ENCODE measurements around a stretch of chr3.

- PRO-cap: no peak
These were observed 54.8 kb downstream of the GMNC start for GRCh38 chr3:190807503-190808335.

- PRO-cap: bidirectional peak, plus-strand start at chr3:190860826, minus-strand start at chr3:190860714
These were observed 1.9 kb downstream of the GMNC start for GRCh38 chr3:190860544-190860988.

GRCh38 chr3:191253000-191253525 lies 54.0 kb downstream of the OSTN start:
- PRO-cap: no peak

GRCh38 chr3:191369643-191370261 lies 39.4 kb upstream of the UTS2B start:
- PRO-cap: no peak

GRCh38 chr3:191393568-191394373 lies 63.4 kb upstream of the UTS2B start:
- PRO-cap: no peak

DNA sequence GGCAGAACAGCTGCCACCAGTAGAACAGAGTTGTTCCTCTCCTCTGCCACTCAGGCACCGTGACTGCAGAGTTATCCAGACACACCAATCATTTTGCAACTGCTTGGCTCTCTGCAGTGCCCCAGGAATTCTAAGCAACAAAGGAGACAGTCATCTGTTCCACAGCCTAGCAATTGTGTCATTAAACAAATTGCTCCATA lies 281.6 kb downstream of the FGF12 start:
- PRO-cap: no peak

GRCh38 chr3:193311068-193311529 lies 67.5 kb downstream of the ATP13A5 start:
- PRO-cap: no peak

GRCh38 chr3:193637767-193638296 lies 44.8 kb downstream of the OPA1 start:
- PRO-cap: no peak

DNA sequence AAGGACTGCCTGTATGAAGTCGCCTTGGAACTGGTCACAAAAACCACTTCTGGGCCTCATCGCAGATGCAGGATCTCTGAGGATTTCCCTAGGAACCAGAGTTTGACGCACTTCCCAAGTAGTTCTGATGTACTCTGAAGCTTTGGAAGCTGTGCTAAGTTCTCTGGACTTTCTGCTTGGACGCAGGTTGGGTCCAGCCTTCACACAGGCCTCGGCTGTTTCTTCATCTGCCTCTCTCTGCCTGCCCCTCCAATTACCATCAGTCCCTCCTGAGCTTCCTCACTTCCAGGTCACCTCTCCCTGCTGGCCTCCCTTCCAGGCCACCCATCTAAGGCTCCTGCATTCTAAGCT lies 270.8 kb downstream of the OPA1 start:
- PRO-cap: no peak

DNA sequence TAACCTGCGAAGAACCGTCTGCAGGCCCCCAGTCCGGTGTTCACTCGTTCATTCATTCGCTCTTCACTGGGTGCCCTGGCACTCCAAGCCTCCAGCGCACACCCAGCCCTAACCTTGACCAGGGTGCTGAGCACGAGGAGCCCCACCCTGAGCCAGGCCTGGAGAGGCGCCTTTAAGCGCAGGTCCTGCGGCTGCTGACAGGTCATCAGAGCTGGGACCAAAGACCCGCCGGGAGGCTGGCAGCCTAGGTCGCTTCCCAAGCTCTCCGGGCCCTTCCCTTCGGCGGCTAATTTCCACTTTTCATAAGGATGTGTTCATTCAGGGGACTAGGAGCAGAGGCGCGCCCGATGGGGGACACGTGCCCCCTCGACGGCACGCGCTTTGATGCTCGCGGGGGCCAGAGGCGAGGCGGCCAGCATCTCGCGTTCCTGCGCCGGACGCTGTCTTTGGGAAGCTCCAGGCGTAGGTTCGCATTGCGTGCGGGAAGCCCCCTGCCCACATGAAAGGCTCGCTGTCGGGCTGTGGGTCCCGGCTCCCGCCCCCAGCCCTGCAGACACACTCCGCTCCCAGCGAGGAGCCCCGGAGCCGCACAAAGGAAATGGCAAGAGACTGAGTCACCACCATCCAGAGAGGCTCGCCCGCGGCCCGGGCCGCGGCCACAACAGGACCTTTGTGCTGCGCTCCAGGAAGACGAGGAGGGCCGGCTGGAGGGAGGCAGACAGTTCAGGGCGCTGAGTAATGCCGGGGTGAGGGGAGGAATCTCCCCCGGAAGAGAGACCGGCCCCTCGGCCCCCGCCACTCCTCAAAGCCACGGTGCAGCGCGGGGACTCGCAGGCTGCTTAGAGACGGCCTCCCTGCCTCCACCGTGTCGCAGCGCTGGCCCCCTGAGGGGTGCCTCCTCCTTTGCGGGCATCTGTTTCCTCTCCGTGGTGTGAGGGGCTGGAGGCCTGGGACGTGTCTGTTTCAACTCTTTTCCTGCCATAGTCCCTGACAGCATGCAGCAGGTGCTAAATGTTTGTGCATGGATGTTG lies 266.4 kb upstream of the HES1 start:
- PRO-cap: no peak

GRCh38 chr3:193895180-193895483 lies 240.8 kb upstream of the HES1 start:
- PRO-cap: no peak

- PRO-cap: no peak
These were observed 225.1 kb upstream of the HES1 start for GRCh38 chr3:193910652-193911447.

GRCh38 chr3:193929116-193929401 lies 206.9 kb upstream of the HES1 start:
- PRO-cap: no peak

DNA sequence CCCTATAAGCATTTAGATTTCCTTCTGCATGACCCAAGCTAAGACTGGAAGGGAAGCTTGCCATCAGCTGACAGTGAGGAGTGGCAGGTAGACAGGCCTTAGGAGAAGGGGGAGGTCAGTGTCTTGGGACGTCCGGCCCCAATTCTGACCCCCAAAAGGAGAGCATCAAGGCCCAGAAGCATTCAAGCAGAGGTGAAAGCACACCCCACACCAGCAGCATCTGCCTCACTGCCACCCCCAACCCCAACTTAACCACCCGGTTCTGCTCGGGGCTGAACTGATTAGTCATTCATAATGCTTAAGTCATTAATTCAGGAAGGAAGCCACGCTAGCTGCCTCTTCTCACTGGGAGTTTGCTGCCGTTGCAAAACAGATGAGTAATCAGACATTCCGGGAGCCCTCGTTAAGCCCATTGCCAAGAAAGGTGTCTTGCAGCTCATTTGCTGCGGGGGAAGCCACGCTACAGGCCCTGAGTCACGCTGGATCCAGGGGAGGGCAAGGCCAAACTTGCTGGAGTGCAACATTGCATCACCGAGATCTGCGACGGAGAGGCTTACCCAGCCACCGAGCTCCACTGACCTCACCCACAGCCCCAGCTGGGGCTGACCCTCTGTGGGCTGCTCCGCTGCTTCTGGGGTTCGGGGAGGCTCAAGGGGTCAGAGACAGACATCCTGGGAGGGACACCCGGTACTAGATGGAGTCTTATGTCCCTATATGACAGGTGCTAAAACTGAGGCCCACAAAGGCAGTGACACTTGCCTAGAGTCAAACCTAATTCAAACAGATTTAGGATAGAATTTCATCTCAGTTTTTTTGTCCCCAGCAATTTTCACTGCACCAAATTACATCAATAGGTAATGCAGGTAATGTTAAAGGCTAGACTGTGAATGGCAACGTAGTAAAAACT lies 46.4 kb upstream of the HES1 start:
- PRO-cap: bidirectional peak, plus-strand start at position 534 of the sequence, minus-strand start at position 250 of the sequence

- PRO-cap: unidirectional peak, plus-strand start at chr3:194296700; unidirectional peak, plus-strand start at chr3:194296750
These were observed 54.7 kb downstream of the CPN2 start for GRCh38 chr3:194296368-194296861.

DNA sequence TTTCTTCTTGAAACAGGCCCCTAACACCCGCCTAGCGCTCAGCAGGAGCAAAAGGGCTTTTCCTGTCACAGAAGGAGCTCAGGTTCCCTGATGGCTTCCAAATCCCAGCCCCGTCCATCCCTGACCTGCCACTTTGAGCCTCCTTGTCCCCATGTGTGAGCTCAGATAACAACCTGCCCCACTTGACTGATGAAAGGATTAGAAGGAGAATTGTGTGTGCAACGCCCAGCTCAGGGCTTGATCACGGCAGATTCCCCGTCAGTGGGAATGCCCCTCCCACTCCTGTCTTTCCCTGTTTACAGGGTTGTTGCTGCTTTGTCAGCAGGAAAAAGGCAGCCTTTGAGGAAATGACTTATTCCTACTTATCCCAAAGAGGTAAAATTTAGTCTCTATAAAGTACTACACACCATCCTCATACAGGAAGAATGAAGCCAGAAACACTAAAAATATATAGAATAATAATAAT lies 6.0 kb upstream of the LRRC15 start:
- PRO-cap: no peak

DNA sequence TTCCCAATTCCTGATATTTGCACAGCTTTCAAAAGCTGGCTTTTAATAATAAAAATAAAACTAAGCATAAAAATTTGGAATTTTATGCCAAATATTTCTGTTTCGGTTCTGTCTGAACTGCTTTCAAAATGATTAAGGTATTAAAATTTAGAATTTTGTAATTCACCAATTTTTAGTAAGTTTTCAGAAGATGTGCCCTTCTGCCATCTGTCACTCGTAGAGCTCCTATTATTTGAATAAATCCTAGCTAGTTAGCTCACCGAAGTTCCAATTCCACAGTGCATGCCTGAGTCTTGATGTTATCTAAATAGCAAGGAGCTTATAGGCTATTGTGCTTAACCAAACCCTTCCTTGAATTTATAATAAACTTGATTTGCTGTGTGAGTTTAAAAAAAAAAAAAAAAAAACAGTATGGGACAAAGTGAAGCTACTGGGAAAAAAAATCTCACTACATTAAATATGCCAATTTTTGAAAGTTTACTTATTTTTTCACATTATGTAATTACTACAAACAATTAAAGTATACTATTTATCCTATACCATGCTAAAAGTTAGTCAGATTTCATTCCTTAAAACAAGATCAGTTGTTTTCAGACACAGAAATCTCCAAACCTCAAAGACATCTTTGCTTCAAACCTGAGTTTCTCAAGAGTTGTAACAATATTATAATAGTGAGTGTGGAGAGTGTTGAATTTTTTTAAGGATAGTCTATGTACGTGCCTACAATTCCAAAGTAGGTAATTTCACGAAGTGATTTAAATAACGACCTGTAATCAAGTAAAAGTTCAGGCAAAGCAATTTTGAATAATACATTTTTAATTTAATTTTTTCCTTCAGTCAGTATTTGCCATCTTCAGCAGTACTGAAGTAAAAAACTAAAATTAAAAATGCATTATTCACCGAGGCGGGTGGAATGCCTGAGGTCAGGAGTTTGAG lies 18.5 kb downstream of the ATP13A3 start:
- PRO-cap: no peak

- PRO-cap: bidirectional peak, plus-strand start at chr3:194482077, minus-strand start at chr3:194481889
These were observed 5.2 kb downstream of the ATP13A3 start for GRCh38 chr3:194481175-194482336.

DNA sequence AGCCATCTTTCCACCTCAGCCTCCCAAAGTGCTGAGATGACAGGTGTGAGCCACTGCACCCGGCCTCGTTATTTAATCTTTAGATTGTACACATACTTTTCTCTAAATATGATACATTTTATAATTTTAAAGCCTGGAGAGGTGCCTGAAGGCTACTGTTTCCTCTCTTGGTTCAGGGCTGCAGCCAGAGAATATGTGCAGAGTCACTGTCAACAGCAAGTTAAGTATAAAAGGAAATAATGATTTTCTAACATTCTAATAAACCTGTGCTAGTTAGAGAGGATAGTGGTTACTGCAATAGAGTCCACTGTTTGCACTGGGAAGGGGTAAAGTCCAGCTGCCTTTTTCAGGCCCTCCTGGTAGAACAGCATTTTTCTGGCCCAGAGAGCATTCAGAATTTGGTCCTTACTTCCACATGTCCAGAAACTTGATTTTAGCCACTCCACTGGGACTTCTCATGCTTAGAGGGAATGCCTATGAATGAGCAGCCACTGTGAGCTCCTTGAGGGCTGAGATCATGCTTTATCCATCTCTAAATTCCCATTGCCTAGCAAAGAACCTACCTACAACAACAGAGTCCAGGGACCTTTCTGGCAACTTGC lies 50.0 kb upstream of the ATP13A3 start:
- PRO-cap: bidirectional peak, plus-strand start at position 390 of the sequence, minus-strand start at position 169 of the sequence

- PRO-cap: no peak
These were observed 50.9 kb upstream of the ATP13A3 start for GRCh38 chr3:194537496-194538253.